Diencephalon (tissue), 2 donors: Measurements from ENCODE around the genes FAM219B, RPP25 and SCAMP5.

DNA sequence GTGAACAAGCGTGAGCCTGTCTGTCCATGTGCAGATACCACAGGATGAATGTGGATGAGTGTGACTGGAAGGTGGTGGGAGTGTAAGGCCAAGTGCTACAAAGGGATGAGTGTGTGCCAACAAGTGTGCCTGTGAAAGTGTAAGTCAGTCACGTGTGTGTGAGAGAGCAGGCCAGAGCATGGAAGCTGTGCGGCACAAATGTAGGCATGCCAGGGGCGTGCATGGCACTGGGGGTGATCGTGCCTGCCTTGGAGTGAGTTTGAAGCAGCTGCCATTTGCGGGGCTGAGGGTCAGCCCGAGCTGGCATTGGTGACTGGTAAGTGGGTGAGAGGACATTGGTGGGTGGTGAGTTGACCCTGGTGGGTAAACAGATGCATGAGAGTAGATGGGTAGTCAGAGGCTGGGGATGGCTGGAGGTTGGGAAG, 24.5 kb downstream of the CD276 start:
- RAMPAGE, long total RNA = no peak

GRCh38 chr15:73921601-73922087, 4.6 kb upstream of the LOXL1 start:
- RAMPAGE, long total RNA = no peak

GRCh38 chr15:73930270-73930673, 4.0 kb downstream of the LOXL1 start:
- RAMPAGE, long total RNA = no peak

DNA sequence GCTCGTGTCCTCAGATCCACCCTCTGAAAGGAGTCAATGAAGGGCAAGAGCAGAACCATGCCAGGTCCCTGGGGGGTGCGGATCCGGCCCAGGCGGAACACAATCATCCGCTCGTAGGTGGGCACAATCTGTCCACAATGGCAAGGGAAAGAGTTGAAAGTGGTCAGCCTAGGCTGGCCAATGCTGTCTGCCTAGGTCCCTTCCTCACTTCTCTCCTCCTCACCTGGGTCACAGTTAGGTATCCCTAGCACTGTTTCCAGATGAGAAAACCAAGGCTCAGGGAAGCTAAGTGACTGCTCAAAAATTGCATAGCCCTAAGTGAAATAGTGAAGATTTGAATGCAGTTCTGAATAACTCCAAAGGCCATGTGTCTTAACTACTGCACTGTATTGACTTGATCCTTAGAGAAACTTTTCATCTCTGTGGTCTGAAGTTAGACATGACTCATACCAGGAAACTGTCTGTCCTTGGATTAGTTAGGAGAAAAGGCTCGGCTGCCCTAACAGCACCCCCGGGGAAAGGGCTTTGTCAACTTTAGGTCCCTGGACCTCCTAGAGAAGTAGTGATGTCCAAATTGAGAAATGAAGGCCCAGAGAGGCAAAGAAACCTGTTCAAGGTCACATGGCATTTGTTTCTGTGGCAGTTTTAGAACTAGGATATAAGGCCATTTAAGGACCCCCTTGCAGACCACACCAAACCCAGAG, 2.8 kb downstream of the STOML1 start:
- RAMPAGE, long total RNA = no peak

DNA sequence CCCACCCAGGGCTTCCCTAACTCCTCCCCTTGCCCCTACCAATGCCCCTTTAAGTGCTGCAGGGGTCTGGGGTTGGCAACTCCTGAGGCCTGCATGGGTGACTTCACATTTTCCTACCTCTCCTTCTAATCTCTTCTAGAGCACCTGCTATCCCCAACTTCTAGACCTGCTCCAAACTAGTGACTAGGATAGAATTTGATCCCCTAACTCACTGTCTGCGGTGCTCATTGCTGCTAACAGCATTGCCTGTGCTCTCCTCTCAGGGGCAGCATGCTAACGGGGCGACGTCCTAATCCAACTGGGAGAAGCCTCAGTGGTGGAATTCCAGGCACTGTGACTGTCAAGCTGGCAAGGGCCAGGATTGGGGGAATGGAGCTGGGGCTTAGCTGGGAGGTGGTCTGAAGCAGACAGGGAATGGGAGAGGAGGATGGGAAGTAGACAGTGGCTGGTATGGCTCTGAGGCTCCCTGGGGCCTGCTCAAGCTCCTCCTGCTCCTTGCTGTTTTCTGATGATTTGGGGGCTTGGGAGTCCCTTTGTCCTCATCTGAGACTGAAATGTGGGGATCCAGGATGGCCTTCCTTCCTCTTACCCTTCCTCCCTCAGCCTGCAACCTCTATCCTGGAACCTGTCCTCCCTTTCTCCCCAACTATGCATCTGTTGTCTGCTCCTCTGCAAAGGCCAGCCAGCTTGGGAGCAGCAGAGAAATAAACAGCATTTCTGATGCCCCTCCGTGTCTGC, 2.8 kb downstream of the ISLR start:
- RAMPAGE, long total RNA = no peak

- RAMPAGE, long total RNA = no peak
These were observed 24.0 kb downstream of the SEMA7A start for GRCh38 chr15:74409772-74410198.

GRCh38 chr15:74489828-74490552, 29.0 kb upstream of the UBL7 start:
- RAMPAGE, long total RNA = no peak

GRCh38 chr15:74541880-74542560, 1.0 kb downstream of the ARID3B start:
- RAMPAGE, long total RNA = no peak

DNA sequence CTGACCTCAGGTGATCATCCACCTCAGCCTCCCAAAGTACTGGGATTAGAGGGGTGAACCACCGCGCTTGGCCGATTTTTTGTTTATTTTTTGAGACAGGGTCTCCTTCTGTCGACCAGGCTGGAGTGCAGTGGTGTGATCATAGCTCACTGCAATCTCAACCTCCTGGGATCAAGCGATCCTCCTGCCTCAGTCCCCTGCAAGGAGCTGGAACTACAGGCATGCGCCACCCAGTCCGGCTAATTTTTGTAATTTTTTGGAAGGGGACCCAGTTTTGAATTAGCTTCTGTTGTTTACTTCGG, 1.4 kb upstream of the CLK3 start:
- RAMPAGE, long total RNA = no peak

DNA sequence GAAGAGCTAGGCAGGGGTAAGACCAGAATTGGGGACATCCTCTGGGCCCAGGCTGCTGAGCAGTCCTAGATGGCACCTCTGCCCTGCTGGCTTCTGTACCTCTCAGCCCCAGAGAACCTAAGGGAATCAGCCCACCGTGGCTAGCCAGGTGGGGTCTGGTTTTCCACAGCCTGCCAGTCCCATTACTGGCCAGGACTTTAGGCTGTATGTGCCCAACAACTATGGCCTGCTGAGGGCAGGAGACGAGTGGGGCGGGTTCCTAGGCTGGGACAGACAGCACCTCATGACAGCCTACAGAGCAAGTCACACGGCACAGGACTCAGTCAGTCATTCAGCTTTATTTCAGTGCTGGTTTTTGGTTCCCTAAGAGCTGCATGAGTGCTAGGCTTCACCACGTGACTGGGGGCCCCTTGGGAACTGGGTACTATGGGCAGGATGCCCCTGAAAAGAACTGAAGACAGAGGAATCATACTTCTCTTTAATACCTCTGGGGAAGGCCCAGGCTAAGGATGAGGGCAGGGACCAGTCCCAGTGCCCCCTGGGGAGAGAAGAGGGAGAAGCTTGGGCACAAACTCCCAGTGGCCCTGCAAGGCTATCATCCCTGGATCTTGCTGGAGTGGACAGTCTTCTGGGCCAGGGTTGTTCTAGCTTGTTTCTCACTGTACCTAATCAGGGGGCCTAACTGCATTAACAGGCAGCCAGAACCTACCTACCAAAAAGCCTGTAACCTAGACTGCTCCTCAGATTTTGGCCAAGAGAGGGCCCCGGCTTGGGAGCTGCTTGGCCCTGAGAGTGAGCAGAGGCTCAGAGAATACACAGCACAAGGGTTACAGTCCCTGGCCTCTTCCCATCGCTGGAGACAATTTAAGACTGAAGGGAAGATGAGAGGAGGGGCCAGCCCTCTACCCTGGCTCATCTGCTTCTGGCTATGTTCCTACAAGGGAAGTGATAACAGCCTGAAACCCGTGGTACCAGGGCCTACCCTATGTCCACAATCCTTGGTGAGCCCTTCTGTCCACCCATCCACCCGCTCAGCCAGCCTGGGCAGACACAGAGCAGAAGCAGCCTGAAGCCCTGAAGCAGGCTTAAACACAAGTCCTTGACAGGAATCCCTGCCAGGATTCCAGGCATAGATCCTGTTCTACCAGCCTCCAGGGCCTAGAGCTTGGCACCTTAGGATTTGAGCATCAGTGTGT, 15.0 kb downstream of the CLK3 start:
- RAMPAGE, long total RNA = no peak

GRCh38 chr15:74638589-74639532, 23.2 kb downstream of the CLK3 start:
- RAMPAGE, long total RNA = no peak

GRCh38 chr15:74726290-74727218, 1.2 kb upstream of the CYP1A1 start:
- RAMPAGE, long total RNA = no peak

DNA sequence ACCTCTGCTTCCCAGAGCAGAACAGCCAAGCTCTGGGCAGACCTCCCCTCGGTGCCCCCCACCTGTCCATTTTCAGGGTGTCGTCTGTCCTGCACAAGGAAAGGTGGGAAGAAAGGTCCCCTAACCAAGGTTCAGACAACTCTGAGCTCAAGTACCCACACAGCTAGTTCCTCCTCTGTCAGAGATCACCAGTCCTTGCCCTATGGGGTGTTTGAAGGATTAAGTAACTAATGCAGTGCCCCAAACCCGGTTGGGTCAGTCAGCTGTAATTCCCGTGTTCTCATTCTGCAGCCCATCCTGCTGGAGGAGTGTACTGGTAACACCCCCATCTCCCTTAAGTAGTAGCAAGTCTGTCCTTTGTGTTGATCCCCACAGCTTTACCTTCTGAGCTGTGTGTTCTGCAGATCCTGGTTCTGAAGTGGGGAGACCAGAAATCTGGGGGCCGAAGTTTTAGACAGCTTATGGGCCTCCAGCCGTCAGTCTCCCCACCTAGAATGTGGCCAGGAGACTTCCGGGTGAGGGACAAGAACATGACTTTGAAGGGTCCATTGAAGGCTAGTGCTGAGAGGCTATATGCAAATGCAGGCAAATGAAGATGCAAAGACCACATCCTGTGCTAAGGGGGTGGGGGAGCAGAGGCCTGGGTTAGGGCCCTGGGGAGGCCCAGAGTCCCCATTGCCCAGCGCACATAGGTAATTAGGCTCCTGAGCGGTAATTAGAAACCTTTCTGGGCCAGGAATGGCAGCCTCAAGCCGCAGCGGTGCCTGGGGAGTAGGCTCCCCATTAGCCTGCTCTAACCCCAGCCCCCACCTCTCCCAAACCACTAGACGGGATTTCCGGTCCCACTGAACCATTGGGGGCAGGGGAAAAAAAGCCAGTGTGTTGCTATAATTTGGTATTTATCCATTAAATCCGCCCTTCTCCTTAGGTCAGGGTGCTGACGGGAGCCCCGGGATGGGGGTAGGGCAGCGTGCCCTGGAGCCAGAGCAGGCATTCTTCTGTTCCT, 6.7 kb downstream of the CSK start:
- RAMPAGE, long total RNA = no peak

DNA sequence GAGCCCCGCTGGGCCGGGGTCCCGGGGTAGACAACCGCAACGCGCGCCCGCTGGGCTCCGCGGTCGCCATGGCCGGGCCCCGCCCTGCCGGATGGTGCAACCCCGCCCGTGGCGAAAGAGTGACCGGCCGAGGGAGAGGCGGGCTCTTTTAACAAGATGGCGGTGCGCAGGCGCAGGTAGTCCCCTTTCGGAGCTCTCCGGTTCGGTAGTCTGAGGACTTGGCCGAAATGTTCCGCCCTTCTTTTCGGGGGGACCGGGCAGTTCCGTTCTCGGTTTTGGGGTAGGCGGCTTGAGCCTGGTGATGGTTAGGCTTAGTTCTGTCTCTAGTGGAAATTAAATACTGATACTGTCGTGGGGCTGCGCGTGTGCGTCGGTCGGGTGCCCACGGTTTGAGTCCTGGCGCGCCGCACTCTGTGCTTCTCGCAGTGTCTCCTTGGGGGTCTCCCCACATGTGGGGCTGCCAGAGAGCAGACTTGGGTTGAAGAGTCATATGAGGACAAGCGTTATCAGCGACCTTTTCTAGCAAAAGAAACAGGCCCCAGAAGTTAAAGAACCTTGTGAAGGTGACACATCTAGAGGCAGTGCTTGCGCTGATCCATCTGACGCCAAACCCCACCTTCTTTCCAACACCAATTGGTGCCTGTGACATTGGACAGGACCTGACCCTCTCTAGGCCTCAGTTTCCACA, at the start of gene FAM219B:
TSS of gene FAM219B (minus strand) at position 121 of the 688 bp plus-strand sequence.
- RAMPAGE, long total RNA = no peak

GRCh38 chr15:74954353-74955063, 2.1 kb downstream of the RPP25 start:
- RAMPAGE, long total RNA = no peak

GRCh38 chr15:74956510-74956705, 164 bp downstream of the RPP25 start:
- RAMPAGE, long total RNA = no peak

DNA sequence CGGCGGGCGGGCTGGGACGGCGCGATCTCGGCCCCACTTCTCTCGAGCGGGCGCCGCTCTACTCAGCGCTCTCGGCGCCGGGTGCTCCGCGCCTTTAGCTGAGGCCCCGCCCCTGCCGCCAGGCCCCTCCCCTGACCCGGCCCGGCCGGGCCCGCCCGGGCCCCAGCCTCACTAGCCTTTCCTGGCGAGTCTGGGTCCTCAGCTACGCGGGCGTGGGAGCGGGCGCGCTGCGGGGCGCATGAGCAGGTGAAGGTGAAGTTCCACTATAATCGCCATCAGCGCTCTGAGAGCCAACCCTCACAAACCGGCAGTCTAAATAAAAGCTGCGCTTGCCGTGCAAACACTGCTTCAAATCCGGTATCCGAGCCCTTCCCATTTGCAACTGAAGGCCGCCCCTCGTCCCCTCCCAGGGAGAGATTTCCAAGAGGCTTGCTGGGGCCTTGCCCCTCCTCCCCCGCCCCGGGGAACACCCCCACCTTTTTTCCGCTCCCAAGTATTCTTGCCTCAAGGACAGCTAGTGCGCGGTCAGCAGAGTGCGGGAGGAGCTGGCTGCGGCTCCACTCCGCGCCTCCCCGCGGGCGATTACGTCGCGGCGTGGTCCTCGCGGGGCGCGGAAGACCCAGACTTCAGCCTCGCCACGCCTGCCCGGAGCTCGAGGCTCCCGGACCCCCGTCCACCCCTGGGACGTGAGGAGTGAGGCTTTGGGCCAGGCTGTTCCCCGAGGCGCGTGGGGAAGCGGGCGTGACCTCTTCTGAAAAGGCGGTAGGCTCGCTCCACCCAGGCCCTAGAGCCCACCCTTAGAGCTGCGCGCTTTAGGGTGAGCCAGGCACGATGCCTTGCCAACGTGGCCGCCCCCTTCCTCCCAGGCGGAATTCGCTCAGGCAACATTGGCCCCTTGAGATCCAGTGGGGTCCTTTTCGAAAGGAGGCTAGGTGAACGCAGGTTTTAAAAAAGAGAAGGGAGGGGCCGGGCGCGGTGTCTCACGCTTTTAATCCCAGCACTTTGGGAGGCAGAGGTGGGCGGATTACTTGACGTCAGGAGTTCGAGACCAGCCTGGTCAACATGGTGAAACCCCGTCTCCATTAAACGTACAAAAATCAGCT, at the start of gene RPP25:
TSS of gene RPP25 (minus strand) at position 67 of the 1,103 bp plus-strand sequence.
- RAMPAGE, long total RNA = no peak

DNA sequence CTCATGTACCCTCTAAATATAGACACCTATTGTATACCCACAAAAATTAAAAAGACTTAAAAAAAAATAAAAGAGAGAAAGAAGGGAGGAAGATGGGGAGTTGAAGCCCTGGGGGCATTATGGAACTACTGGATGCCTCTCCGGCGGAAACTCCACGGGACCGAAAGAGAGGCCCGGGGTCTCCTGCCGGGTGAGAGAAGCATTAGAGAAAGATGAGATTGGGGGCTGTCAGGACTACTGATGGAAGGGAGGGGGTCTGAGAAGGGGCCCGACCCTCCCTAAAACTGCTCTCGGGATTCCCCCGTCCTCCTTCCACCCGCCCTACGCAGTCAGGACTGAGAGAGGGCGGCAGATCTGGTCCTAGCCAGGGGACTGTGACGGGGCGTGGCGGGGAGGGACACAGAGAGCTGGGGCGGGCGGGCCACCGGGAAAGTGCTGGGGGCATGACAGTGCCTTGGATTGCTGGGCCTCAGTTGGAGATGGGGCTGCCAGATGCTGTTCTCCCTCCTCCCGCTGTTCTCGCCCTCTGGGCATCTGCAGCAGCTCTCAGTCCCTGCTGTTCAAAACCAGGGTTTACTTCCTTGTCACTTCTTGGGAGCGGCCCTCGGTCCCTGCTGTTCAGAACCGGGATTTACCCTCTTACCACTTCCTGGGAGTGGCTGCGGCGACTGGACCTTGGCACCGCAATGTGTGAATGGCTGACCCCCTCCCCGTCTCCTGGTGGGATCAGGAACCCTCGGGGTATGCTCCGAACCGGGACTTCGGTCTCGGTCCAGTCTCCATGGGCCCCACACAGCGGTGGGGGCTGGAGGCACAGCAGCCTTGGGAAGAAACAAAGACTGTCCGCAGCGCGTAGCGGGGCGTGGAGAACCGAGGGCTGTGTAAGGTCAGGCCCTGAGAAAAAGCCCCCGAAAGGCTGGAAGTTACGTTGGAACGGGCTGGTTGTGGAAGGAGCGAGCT, 1.8 kb upstream of the RPP25 start:
- RAMPAGE, long total RNA = no peak

GRCh38 chr15:74994997-74995761, at the start of gene SCAMP5:
Gene SCAMP5 (plus strand): TSS chr15:74995563.
- RAMPAGE, long total RNA = no peak

DNA sequence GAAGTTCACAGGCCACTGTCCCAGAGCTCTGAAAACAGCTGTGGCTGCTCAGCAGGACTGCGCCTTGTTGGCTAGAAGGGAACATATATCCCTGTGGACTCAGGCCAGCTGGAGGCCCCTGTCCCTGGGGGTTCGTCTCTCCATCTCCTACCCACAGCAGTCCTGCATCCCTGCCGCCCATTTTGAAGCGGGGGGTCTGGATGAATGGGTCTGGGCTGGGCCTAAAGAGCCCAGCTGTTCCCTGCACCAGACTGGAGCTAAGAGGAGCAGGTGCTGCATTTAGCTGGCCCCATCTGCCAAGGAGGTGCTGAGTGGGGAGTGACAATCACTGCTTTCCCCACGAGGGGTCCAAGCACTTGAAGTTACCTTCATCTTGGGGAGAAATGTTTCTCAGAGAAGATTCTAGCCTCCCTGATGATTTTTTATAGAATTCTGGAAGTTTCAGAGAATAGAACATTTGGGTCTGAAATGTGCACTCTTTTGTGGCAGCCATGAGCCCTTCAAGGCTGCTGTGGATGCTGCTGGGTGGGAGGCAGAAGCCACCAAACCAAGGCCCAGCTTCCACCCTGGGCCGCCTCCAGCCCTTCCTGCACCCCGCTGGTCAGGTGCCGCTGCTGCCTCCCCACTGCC, 28.0 kb downstream of the PPCDC start:
- RAMPAGE, long total RNA = no peak